Cerebral cortex (tissue), 2 donors: ENCODE measurements around a stretch of chr14.

GRCh38 chr14:104698920-104699905, 9.8 kb downstream of the INF2 start:
- PRO-cap, 2 experiments = no peak in any of the 2 experiments

GRCh38 chr14:104766830-104767048, 13.8 kb downstream of the SIVA1 start:
- PRO-cap, 2 experiments = no peak in any of the 2 experiments

GRCh38 chr14:104771787-104772444, 19.0 kb downstream of the SIVA1 start:
- PRO-cap, 2 experiments = no peak in any of the 2 experiments

DNA sequence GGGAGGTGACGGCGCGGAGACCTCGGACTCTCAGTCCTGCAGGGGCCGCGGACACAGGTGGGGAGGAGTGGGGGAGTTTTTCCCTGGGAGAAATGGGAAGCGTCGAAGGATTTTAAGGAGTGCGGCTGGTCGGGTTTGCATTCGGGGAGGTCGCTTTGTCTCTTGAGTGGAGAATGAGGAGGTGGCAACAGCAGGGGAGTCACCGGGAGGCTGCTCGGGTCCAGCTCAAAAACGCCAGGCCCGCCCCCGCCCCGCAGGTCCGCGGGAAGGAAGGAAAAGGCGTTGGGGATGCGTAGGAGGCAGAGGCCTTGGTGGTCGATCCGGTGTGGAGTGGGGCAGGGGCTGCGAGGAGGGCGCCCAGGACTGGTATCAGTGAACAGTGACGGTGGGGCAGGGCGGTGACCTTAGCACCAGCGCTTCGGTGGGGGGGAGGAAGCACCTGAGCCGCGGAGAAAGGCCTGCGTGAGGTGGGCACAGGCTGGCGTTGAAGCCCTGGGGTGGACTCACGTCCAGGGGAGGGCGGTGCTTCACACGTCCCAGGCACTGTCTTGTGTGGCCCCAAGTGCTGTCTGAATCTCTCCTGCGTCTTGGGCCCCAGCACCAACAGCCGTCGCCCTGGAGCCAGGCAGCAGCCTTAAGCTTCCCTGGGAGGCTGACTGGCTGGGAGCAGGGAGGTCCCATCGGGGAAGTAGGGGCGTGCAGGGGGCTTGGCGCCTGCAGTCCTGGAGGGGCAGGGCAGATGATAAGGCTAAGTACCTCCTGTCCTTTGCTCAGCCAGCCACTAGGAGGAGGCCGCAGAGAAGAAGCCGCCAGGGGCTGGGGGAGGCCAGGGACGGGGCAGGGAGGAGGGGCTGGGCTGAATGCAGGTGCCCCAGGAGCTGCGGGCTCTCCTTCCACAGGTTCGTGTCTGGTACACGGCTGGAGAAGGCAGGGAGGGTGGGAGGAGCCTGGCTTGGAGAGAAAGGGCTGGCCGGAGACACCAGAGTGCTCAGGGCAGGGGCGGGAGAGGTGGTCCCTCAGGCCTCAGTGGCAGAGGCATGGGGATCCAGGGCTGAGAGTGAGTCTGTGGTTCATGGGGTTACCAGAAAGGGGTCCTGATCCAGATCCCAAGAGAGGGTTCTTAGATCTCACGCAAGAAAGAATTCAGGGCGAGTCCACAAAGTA, 26.5 kb downstream of the ZBTB42 start:
- PRO-cap, 2 experiments = no peak in any of the 2 experiments

GRCh38 chr14:104871908-104872322, 6.8 kb downstream of the CEP170B start:
- PRO-cap, 2 experiments = no peak in any of the 2 experiments

DNA sequence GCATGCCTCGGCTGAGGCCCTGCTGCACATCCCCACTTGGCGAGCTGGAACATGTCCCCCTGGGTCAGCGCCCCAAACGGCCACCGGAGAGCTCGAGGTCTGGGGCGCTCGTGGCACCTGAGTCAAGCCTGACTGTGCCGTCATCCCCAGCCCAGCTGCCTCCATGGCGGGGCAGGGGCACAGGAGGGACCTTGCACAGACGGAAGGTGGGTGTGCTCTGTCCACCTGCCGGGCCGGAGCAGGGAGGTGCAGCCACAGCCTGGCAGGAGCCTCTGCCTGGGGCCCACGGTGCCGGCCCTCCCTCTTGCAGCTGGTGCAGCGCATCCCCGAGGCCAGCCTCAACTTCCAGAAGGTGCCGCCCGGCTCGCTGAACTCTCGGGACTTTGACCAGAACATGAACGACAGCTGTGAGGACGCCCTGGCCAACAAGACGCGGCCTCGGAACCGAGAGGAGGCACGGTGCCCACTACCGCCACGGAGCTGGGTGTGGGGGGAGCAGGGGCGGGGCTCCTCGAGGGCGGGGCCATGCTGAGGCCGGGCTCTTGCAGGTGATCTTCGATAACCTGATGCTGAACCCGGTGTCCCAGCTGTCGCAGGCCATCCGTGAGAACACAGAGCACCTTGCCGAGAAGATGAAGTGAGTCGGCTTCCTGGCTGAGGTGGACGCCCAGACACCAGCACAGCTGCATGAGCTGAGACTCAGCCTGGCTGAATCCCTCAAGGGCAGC, 28.3 kb downstream of the CEP170B start:
- PRO-cap, 2 experiments = no peak in any of the 2 experiments

DNA sequence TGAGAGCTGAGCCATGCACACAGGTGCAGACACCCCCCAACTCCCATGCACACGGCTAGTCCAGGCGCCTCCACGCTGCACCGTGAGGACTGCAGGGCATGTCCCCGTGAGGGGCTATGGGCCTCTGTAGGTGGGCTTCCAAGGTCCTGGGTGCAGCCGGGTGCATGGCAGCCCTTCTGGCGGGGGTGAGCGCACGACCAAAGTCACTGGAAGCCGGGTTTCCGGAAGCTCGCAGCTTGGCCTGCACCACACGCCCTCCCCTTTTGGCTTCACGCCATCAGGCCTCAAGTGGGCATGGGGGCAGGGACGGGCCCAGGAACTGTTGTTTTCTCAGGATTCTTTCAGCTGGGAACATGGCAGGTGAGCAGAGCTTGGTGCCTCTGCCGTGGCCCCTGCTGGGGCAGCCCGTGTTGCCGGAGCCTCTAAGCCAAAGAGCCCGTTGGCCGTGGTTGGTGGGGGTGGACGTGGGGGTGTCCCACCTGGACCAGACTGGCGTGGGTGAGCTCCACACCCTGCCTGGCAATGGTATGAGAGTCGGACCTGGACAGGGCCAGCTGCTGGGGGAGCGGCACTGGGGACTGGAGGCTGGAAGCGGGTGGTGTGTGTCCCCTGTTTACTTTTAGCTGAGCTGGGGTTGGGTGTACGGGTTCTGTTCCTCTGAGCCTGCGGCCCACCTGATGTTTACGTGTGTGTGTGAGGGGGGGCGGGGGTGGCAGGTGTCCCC, 28.9 kb upstream of the PLD4 start:
- PRO-cap, 2 experiments = no peak in any of the 2 experiments

GRCh38 chr14:104932591-104933813, 8.3 kb downstream of the PLD4 start:
- PRO-cap, 2 experiments = peak in 1 of 2 experiments; most common plus-strand start chr14:104933316 (in 1); most common minus-strand start chr14:104933376 (in 1)

- PRO-cap, 2 experiments = peak in 1 of 2 experiments; most common plus-strand start chr14:104970798 (in 1); most common minus-strand start chr14:104970490 (in 1)
Measured at GRCh38 chr14:104970202-104970879, 7.8 kb downstream of the AHNAK2 start.

GRCh38 chr14:104972086-104972936, 5.9 kb downstream of the AHNAK2 start:
- PRO-cap, 2 experiments = no peak in any of the 2 experiments

GRCh38 chr14:105058615-105059005, 6.6 kb downstream of the GPR132 start:
- PRO-cap, 2 experiments = no peak in any of the 2 experiments

DNA sequence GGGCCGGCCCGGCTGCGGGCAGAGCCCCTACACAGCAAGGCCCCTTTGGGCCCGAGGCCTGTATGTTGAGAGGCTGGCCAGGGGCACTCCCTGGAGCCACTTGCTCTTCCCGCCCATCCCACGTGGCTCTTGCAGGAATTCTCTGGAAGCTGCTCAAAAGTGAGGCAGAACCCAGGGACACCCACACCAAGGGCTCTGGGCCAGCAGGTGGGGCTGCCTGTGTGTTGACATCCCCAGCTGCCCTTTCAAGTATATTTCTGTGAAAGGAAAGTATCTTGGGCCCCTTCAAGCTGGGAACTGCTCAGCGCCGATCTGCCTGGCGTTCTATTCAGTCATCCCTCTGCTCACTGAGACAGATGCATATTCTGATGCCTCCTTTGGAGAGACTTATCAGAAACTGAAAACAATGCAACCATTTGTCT, 6.1 kb downstream of the GPR132 start:
- PRO-cap, 2 experiments = no peak in any of the 2 experiments

DNA sequence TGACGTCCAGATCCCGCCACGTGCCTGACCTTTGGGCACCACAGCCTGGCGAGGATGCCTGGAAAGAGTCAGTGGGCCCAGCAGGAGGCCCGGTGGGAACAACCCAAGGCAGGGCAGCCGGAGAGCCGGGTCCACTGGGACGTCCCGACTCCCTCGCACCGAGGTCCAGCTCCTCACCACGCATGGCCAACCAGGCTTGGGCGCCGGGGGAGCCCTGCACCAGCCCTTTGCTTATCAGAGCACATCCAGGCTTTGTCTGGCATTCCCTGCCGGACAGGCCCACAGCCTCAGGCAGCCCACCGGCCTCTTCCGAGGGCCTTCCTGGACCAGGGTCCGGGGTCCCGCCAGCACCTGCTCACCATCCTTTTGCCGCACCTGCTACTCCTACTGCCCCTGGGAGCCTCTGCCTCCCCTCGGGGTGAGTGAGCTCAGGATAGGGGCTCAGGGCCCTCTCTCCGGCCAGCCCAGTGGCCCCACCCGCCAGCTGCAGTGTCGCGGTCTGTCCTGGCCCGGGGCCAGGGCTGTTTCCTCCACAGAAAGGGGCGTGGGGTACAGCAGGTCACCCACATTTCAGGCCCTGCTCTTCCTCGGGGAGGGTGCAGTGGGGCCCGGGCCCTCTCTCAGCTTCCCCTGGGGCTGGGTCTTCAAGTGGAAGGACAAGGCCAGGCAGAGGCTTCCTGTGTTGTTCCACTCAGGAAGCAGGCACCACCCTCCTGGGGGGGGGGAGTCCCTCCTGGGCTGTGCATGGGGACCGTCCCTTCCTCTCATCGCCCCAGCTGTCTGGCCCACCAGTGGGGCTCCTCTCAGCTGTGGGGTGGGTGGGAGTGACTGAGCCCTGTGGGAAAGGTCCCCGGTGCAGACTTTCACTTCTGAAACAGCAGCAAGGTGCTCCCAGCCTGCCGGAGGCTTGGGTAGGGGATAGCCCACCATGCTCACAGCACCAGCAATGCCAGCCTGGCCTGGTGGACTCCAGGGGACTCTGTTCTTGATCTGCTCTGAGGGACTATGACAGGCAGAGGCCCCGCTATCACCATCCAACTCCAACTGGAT, 3.9 kb downstream of the GPR132 start:
- PRO-cap, 2 experiments = no peak in any of the 2 experiments

GRCh38 chr14:105098324-105098775, 33.1 kb upstream of the GPR132 start:
- PRO-cap, 2 experiments = no peak in any of the 2 experiments

DNA sequence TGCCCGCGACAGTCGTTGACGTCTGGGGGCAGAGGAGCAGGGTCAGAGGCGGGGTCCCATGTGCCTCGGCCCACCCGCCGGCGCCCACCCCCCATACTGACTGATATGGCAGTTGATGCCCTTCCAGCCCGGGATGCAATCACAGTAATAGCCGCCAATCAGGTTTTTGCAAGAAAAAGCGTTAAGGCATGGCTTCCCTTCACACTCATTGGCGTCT, 17.8 kb downstream of the JAG2 start:
- PRO-cap, 2 experiments = no peak in any of the 2 experiments

- PRO-cap, 2 experiments = no peak in any of the 2 experiments
Measured at GRCh38 chr14:105176914-105177601, 4.1 kb downstream of the NUDT14 start.

DNA sequence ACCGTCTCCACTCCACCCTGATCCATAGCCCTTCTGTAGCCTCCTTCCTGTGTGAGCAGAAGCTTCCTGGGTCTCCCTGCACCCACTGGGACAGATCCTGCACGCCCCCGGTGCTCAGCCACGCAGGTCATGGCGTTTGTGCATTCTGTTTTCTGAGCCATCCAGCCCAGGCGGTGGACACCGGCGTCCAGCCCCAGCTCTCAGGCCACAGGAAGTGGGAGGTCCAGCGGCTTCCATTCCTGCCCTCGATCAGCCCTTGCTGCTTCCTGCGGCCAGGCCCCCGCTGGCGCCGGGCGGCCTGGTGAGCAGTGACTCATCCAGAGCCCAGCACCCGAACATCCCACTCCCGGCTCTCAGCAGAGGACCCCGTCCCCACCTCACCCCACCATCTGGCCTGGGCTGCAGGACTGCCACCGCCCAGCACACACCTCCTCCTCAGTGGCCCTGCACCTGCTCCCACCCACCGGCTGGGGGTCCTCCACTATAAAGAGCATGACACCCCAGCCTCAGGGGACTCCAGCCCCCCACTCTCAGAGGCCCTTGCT, 18.0 kb upstream of the NUDT14 start:
- PRO-cap, 2 experiments = no peak in any of the 2 experiments

DNA sequence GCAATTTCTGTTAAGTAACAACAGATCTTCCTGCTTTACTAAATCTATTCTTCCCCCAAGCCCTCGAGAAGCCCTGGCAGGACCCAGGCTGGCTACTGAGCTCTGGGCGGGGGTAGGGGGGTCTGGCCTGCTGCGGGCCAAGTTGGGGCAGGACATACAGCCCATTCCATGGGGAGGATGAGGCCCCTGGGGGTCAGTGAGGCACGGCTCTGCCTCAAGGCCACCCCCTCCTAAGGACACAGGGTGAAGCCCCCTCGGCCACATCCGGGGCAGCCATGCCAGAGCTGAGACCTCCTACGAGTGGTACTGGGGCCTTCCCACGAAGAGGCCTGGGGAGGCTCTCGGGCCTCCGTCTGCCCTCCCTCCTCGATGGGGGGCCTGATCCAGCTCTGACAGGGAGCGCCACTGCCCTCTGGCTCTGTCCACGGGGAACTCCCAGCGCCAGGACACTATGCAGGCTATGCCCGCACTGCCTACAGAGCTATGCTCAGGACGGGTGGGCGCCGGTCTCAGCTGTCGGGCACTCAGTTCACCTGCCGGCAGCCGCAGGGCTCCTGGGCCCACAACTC, 28.3 kb upstream of the NUDT14 start:
- PRO-cap, 2 experiments = no peak in any of the 2 experiments

GRCh38 chr14:105255135-105255585, 6.8 kb downstream of the BTBD6 start:
- PRO-cap, 2 experiments = no peak in any of the 2 experiments

- PRO-cap, 2 experiments = no peak in any of the 2 experiments
Measured at GRCh38 chr14:105375537-105376220, 22.7 kb upstream of the TEX22 start.